SJCRH30 (cell line): ENCODE data around the genes APPL1 and ARF4.

GRCh38 chr3:53238037-53238803 lies 17.6 kb downstream of the TKT start:
- RAMPAGE, long total RNA, result no peak

- RAMPAGE, long total RNA, result no peak
Observed at GRCh38 chr3:53291808-53292173, 36.0 kb upstream of the TKT start.

- RAMPAGE, long total RNA, result no peak
Observed at GRCh38 chr3:53346188-53346957, 970 bp downstream of the DCP1A start.

- RAMPAGE, long total RNA, result no peak
Observed at GRCh38 chr3:53804823-53805500, 41.3 kb downstream of the CHDH start.

DNA sequence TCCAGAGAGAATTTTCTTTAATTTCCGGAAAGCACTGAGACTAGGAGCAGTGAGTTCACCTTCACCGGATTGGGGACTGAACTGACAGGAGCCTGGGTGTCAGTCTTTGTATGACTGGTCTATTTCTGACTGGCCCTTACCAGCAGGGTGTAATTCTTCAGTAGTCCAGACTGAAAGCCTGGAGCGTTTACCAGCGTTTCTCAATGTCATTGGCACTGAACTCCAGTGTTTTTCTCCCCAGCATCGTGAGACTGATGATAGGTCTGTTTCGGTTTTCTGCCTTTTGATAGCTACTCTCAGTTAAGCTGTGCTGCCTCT lies 103.5 kb downstream of the CACNA2D3 start:
- RAMPAGE, long total RNA, result no peak

GRCh38 chr3:55445482-55445925 lies 41.6 kb downstream of the WNT5A start:
- RAMPAGE, long total RNA, result no peak

GRCh38 chr3:55481744-55482904 lies 5.0 kb downstream of the WNT5A start:
- RAMPAGE, long total RNA, result no peak

GRCh38 chr3:55483431-55484078 lies 3.6 kb downstream of the WNT5A start:
- RAMPAGE, long total RNA, result no peak

- RAMPAGE, long total RNA, result no peak
Observed at GRCh38 chr3:55597747-55598264, 110.7 kb upstream of the WNT5A start.

GRCh38 chr3:56566399-56567274 lies 9.7 kb downstream of the CCDC66 start:
- RAMPAGE, long total RNA, result no peak

GRCh38 chr3:56692482-56692977 lies 9.5 kb upstream of the TASOR start:
- RAMPAGE, long total RNA, result no peak

DNA sequence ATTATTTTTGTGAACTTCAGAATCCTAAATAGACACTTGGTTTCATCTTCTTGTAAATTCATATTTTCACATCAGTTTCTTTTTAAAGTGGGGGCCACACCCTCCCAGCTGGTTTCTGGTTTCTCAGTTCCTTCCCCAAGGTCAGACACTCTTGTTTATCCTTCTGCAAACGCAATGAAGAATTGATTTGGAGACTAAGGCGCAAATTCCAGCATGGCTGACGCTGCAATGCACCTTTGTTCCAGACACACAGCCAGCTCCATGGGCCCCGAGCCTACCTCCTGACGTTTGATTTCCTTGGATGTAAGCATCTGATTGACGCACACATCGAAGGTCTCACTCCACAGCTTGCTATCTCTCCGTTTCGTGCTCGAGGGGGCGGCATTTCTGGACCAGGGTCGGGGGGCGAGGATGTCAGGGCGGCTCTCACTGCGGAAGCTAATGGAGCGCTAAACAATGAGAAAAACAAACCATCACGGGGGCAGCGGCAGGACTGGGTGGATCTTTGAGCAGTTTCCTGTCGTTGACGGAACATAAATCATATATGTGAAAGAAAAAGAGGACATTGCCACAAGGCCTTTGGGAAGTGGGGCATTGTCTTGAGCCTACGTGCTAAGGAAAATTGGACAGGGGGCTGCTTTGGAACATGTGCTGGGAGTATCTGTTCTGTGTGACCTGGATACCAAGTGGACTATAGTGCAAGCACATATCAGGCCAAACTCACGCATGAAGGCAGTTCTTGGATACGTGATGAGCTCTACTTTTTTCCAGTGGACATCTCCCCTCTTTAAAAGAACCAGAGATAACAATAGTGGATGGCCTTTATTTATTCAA lies 46.8 kb downstream of the ARHGEF3 start:
- RAMPAGE, long total RNA, result no peak

DNA sequence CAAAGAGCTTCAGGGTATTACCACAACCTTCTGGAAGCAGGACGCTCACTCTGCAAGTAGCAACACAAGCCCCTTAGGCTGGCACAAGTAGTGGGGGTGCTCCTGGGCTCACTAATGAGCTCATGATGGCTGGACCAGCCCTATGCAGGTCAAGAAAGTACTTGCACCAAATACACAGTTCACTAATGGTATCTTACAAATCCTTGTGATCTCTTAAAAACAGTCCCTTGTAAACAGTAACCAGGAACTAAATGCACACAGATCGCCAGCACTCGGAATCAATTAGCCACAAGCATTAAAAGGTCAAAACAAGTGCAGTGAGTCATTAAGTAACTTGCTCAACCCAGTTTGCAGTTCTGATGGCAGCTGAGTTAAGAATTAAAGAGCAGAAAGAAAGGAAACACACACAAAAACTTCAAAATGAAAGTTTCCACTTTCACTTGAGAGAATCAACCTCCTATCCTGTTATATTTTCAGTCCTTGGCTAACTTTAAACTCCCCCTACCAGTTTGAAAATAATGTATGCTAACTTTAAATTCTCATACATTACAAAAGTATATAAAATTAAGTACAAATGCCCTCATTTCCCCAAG lies 43.2 kb downstream of the ARHGEF3 start:
- RAMPAGE, long total RNA, result no peak

GRCh38 chr3:56783444-56784217 lies 18.1 kb downstream of the ARHGEF3 start:
- RAMPAGE, long total RNA, result no peak

DNA sequence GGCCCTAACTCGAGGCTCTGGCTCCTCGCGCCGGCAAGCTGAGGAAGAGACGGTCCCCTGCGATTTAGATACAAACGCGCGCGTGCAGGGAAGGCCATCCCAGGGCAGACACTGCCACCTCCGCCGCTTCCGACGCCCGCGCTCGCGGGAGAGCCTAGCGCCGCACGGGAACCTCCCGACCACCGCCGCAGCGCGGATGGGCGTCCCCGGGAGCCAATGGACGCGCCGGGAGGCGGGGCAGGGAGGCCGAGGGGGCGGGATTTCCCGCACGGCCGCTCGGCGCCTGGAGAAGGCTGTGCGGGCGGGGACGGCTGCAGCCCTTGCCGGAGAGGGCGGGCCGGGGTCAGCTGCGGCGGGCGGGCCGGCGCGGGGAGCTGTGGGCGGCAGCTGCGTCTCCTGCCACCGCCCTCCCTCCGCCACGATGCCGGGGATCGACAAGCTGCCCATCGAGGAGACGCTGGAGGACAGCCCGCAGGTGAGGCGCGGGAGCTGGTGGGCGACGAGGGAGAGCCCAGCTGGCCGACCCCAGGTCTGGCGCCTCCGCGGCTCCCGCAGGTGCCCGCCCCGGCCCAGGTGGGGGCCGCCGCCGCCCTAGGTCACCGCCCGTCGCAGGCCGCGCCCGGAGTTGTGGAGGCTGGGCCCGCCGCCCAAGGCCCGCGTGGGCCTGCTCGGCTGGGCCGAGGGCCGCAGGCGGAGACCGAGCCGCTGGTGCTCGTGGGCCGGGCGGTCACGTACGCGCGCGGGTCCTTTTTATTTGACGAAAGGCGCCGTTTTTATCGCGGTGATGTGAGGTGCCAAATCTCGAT lies at the start of gene APPL1:
Gene APPL1 (plus strand): TSS at position 267 of the 806 bp plus-strand sequence.
- RAMPAGE, long total RNA, result no peak

DNA sequence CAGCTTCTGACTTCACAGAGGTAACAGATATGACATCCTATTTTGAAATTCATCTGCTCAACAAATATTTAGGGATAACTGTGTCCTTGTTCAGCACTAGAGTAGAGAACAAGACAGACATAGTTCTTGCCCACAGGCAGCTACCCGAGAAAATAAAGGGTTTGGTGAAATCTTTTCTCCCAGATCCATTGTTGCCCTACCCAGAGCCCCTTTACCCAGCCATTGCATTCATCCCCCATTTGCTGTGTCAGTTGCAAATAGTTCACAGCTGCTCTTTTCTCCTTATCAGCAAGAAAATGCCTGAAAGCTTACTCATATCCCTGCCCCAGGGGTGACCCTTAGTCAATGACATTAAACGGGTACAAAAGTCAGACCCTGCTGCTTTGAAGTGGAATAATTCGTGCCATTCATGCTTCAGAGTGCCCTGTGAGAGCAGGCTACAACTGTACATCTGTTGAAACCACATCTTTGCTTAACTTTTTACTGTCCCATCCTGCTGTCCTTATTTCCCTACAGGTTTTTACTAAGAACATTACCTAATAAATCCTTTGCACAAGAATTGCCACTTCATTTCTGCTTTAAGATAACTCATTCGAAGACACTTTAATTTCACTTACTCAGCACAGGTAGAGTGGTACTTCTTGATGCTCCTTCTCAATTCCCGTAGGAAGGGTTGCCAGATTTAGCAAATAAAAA lies 93.4 kb downstream of the DNAH12 start:
- RAMPAGE, long total RNA, result no peak

GRCh38 chr3:57571318-57572183 lies 15.5 kb downstream of the PDE12 start:
- RAMPAGE, long total RNA, result no peak

GRCh38 chr3:57596755-57597504 lies at the start of gene ARF4:
Gene ARF4 (minus strand): TSS chr3:57597344.
- RAMPAGE, long total RNA, result start-site peak on the minus strand at chr3:57597343-57597451, 425 and 43 reads in 2 replicates

DNA sequence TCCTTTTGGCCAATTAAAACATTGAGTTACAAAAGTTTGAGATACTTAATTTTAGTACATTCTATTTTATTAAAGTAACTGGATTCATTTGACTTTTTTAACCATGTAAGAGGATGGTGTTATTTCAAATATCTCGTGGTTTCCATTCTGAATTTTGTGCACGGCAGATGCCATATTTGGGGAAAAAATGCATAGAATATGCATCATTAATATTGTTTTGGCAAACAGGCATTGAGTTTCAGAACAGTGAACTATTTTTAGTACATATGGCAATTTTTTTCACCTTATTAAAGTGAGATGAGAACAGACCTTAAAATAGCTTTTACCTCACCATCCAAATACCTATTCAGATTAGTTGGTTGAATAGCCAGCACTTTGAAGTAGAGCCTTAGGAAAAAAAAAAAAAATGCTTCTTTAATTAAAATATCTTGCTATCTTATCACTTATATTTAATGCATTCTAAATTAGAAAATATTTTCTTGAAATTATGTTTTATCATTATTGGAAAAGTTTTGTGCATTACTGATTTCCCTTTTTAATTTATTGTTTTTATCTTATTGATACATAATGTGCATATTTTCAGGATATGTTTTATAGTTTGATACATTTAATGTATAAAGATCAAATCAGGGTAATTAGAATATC lies 117.3 kb upstream of the FLNB start:
- RAMPAGE, long total RNA, result no peak

GRCh38 chr3:57893561-57893983 lies 114.7 kb upstream of the FLNB start:
- RAMPAGE, long total RNA, result no peak